ENCODE measurements around a stretch of chr3.

DNA sequence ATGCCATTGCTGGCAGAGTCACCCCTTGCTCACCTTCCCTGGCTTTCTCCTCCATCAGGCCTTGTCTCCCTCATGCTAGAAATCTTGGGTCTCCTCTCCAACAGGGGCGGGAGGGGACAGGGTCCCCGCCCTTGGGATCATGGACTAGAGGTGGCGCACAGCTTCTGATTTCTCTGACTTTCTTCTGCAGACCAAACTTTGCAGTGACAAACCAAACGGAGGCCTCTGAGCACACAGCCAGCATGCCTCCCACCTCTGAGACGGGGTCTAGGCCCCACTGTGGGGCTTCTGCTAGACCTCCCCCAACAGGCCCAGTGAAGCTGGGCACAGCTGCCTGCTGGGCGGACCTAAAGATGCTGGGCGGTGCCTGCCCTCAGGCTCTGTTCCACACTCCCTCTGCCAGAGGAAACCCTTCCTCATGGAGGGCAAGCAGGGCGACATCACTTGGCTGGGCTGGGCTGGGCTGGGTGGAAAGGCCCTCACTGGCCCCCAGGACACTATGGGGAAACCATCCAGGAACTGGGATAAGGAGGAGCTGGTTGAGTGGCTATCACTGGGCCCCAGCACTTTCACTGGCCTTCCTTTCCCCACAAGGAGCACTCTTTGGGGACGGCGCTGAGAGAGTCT, 97.9 kb upstream of the HACD2 start:
- PRO-cap, result no peak

- PRO-cap, result no peak
Observed at GRCh38 chr3:123691994-123692652, 107.3 kb upstream of the HACD2 start.

GRCh38 chr3:123697617-123698305, 112.9 kb upstream of the HACD2 start:
- PRO-cap, result no peak

GRCh38 chr3:123831431-123832010, 52.6 kb downstream of the MYLK start:
- PRO-cap, result no peak

- PRO-cap, result no peak
Observed at GRCh38 chr3:123950779-123951278, 10.2 kb downstream of the CCDC14 start.

DNA sequence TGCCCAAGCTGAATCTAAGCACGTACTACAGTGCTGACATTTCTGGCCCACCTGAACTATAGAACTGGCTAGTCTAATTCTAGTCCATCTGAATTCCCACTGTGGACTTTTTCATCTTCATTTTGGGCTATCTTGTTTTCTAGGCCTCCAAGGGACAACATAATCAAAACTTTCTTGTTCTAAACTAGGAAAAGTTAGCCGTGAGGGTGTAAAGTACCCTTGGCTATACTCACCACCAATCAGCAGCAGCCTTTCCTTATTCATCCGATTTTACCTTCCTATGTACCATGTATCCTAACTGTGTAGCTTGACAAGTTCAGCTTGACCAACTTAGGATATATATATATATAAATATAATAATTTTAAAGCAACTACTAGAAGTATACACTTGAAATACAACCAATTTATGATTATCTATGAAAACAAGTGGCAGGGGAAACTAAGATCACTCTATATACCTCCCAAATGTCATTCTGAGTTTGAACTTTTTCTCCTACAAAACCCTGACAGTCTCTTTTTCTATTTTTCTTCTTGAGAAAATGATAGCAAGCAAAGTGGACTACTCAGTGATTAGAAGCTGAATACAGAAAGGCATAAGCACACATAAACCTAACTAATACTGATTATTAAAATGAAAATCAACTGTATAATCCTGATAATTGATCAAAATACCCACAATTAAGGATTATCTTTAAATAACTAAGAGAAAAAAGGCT, 5.7 kb downstream of the CCDC14 start:
- PRO-cap, result no peak

DNA sequence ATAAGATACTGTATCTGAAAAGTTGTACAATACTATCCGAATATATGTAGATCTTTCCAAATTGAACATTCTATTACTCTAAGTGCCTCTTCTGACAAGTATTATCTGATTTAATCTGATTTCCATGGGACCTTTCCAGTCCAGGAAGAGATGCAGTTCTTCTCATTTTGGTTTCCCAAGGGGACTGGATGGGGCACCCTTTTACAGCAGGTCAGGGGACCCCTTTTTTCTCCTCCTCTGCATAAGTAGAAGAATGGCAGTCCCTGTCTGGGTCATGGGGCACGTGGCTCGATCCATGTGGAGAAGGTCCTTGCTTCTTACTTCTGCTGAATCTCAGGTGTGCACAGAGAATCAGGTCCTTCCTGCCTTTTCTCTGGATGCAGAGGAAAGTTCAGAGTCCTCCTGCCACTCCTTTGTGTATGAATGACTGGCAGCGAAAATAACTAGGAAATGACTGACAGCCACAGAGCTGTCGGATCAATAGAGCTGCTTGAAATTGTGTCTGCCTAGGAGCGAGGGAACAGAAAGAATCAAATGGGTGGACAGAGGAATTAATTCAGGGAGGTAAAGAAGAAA, 8.3 kb downstream of the KALRN start:
- PRO-cap, result no peak

- PRO-cap, result no peak
Observed at GRCh38 chr3:124234757-124235277, 201.6 kb downstream of the KALRN start.

DNA sequence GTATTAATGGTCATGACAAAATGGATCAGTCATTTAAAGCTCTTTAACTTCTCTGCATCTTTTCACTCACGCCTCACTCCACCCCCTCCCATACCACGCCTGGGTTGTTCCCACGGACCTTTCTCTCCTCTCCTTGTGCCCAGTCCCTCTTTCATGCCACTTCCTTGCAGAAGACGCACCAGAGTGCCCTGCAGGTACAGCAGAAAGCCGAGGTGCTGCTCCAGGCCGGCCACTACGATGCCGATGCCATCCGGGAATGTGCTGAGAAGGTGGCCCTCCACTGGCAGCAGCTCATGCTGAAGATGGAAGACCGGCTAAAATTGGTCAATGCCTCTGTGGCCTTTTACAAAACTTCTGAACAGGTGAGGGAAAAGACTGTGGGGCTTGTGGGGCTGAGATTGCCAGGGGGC, 296.1 kb upstream of the UMPS start:
- PRO-cap, result no peak

GRCh38 chr3:124562768-124563224, 167.5 kb upstream of the UMPS start:
- PRO-cap, result no peak

- PRO-cap, result no peak
Observed at GRCh38 chr3:124600497-124601320, 129.5 kb upstream of the UMPS start.

GRCh38 chr3:124779682-124780185, 49.5 kb downstream of the UMPS start:
- PRO-cap, result no peak

- PRO-cap, result no peak
Observed at GRCh38 chr3:124784683-124785368, 54.6 kb downstream of the UMPS start.

- PRO-cap, result no peak
Observed at GRCh38 chr3:124838941-124839406, 48.2 kb downstream of the ITGB5 start.

DNA sequence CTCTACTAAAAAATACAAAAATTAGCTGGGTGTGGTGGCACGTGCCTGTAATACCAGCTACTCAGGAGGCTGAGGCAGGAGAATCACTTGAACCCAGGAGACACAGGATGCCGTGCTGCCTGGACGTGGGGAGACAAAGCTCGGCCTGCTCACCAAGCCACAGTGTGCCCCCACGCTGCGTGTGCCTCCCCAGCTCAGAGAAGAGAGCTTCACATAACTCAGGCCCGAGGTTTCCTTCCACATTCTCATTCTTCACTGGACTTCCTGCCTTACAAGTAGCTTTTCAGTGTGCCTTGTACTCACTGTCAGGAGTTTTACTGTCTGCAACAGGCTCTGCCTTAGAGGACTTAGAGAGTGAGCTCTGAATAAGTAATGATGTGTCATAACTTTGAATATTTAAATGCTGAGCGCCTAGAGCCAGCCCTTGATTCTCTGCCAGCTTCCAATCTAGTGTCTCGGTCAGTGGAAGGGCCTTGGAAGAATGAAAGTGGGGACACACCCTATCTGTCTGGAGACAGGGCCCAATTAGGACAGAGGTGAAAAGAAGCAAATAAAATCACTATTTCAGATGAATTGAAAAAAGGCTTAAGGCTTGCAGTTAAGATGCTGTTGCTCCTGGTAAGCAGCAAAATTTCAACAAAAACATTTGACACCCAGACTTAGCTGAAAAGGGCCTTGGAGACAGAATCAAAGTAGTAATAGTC, 41.7 kb downstream of the ITGB5 start:
- PRO-cap, result no peak

- PRO-cap, result bidirectional peak, plus-strand start at chr3:125056662, minus-strand start at chr3:125056657
Observed at GRCh38 chr3:125056521-125056928, 728 bp upstream of the HEG1 start.

GRCh38 chr3:125062731-125063199, 7.0 kb upstream of the HEG1 start:
- PRO-cap, result no peak

GRCh38 chr3:125110104-125110783, 54.4 kb upstream of the HEG1 start:
- PRO-cap, result no peak

DNA sequence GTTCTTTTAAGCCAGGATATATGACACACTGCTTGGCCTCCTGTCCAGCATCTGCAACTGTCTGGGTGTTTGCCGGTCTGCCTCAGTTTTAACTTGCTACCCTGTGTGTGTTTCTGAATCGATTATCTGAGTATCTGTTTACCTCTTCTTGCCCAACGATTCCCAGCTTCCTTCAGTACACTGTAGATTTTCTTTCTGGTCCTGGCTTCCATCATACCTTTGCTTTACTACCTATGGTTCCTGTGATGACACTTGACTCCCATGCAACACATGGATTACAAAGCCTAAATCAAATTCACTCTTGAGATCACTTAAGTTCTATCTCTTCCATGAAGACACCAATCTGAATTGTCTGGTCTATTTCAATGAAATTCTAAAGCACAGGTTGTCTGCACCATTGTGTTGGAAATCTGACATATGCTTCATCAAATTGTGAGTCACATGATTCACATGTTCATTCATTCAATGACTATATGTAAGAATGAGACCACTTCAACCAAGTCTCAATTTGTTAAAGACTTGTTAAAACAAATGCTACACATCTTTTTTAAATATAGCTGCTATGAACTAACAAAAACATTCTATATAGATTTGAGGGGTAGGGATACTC, 59.4 kb upstream of the SLC12A8 start:
- PRO-cap, result no peak

GRCh38 chr3:125366577-125367249, 8.4 kb downstream of the ZNF148 start:
- PRO-cap, result no peak